CD14-positive monocyte (primary cell): ENCODE measurements around the genes PAIP2, MZB1 and ECSCR.

- CAGE, long polyA plus RNA = no peak
These were observed 6.8 kb upstream of the EGR1 start for GRCh38 chr5:138458457-138458825.

DNA sequence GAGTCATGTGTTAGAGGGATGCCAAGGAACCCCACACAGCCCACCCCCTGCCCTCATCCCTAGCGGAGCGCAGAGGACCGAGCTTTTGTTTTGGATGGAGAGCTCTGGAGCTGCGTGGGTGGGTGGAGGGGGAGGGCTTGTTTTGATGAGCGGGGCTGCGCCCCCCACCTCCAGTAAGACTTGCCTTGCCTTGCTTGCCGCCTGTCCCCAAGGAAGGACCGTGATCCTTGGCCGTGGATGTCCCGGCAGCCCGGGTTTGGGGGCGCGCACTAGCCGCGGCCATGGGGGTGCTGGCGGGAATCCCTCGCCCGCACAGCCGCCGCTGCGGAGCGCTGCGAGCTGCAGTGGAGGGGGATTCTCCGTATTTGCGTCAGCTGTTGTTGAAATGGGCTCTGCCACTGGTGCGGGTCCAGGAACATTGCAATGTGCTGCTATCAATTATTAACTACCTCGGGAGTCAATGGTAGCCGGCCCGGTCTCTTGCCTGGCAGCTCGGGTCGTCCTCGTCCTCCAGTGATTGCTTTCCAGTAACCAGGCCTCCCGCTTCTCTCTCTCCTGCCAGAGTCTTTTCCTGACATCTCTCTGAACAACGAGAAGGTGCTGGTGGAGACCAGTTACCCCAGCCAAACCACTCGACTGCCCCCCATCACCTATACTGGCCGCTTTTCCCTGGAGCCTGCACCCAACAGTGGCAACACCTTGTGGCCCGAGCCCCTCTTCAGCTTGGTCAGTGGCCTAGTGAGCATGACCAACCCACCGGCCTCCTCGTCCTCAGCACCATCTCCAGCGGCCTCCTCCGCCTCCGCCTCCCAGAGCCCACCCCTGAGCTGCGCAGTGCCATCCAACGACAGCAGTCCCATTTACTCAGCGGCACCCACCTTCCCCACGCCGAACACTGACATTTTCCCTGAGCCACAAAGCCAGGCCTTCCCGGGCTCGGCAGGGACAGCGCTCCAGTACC, 1.2 kb downstream of the EGR1 start:
- CAGE, long polyA plus RNA = no peak

DNA sequence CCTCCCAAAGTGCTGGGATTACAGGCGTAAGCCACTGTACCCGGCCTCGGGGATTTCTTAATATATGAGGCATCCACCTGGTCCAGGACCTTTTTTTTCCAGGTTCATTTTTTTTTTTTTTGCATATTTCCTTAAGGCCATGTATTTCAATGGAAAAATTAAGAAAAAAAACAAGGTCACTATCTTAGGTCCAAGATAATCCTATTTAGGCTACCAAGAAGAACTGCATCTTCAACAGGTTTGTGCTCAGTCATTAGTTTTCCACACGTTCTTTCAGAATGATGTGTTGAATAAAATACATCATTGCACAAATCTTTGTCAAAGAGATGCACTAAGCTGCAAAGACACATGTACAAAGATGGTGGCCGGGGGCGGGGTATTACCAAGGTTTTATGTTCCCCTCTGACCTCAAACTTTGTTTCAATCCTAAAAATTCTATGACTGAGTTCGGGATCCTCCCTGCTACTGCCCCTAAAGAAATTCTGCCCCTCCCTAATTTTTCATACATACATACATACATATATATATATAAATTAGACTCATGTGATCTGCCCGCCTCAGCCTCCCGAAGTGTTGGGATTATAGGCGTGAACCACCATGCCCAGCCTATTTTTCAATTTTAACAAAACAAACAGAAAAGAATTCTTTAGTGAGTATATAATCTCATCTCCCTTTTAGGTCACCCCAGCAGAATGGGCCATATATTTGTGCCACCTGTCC, 14.2 kb downstream of the HSPA9 start:
- CAGE, long polyA plus RNA = no peak

- CAGE, long polyA plus RNA = no peak
These were observed 53.2 kb upstream of the HSPA9 start for GRCh38 chr5:138628512-138628778.

DNA sequence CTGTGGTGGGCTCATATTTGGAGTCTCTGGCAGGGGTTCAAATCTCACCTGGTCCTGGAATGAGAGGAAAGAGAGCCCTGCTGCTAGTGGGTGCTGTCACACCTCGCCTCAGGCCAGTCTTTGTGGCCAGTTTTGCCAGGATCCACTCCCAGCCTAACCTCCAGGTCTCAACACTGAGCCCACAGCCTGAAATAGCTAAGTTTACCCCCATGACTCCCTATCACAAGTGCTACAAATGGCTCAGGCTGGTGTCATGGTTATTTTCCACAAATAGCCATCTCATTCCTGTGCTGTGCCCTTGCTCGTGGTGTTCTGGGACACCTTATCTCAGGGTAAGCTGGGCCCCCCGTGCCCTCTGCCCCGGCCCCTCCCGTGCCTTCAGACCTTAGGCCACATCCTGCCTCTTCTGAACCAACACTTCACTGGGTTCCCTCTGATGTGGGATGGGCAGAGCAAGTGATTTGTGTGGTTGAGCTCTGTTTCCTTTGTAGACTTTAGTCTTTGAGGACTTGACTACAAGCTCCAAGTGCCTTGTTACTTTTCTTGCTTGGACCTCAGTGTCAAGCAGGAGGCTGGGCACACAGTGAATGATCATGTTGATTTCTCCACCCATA, 84.8 kb upstream of the CTNNA1 start:
- CAGE, long polyA plus RNA = no peak

- CAGE, long polyA plus RNA = no peak
These were observed 61.1 kb upstream of the LRRTM2 start for GRCh38 chr5:138935928-138937025.

GRCh38 chr5:138953229-138953930, 78.2 kb upstream of the LRRTM2 start:
- CAGE, long polyA plus RNA = no peak

- CAGE, long polyA plus RNA = no peak
These were observed 85.0 kb upstream of the LRRTM2 start for GRCh38 chr5:138960120-138960624.

DNA sequence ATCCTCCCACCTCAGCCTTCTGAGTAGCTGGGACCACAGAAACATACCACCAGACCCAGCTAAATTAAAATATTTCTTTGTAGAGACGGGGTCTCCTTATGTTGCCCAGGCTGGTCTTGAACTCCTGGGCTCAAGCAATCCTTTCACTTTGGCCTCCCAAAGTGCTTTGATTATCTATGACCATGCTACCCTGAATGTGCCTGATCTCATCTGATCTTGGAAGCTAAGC, 136.9 kb upstream of the LRRTM2 start:
- CAGE, long polyA plus RNA = no peak

DNA sequence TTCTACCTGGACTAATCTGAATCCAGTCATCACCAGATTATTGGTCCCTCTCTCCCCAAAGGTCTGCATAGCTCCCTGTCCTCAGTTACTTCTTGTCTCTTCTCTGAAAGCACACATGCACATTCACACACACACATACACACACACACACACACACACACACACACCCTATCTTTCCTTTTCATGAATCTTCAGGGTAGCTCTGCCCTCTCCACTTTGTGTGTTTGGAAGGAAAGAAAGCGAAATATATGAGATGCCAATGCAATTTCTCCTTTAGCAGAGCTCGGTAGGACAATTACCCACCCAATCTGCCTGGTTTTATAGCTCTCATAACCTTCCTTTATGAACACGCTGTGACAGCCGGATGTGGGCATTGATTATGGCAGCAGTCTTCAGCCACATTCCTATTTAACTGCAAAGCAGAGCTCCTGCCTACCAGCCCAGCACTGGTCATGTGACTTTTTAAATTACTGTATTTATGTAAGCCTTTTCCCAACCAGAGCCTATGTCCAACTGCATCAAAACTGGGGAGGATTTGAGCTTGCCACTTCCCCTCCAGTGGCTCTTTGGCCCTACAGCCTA, 21.0 kb upstream of the MATR3 start:
- CAGE, long polyA plus RNA = no peak

DNA sequence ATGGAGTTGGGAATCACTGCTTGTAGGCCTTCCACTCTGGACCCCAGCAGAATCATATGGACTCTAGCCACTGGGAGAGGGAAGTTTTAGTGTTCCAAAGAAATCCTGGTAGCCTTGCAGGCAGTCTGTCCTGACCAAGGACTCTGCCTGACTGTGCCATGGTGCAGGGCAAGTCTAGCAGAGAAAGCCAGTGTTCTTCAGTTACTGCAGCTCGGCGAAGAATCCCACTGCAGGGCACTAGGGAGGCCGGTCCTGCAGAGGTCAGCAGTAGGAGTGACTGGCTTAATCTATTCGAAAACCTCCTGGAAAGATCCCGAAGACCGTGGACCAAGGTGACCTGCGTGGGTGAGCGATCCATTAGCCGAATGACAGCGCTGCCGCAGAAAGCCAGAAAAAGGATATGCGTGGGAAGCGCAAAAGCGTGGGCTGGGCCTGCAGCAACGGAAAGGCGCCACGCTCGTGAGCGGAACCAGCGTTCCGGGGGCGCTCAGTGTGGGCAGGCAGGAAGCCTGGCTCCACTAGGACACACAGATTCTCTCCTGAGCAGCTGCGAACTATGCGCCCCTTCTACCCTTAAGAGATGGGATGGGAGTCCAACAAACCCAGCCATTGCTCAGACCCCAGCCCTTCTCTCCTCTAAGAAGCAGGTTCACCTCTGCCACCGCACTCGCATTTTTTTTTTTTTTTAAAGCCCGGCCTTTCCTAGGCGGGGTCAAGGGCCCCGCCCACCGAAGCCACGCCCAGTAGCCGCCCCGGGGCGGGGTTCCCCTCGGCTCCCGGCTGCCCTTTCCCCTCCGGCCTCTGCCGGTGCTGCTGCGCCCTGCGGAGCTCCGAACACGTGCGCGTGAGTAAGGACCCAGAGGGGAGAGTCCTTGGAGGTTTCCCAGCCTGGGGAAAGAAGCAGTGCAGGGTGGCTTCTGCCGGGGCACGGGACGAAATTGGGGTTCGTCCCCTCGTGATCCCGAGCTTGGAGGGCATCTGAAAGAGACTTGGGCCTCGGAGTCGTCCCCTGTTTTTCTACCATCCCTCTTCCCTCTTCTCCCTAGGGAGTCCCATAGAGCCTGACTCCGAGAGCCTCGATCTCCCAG, 19.9 kb upstream of the MATR3 start:
- CAGE, long polyA plus RNA = no peak

DNA sequence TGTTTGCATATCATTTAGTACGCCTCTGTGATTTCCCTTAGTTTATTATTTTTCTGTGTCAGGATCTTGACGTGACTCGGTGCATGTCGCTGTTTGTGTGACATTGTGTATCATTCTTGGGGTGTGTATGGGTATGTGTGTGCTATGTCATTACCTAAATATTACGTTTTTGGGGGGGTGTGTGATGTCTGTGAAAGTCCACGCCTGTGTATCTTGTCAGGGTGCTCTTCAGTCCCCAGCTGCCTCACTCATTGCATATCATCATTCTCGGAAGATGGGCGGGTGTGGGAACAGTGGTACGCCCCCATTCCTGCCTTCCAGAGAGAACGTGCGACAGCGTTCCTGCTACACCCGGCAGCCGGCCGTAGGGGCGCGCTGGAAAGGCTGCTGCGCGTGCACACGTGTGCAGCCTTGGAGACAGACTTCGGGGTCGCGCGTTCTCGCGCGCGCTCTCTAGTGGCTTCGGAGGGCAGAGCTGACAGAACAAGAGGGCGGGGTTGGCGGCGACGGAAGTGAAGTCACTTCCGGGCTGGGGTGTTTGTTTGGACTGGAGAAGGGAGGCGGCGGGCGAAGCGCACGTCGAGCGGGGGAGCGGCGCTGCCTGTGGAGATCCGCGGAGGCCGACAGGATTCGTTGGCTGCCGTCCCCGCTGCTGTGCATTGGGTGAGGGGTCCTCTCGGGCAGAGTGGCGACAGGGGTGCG, at the start of gene PAIP2:
PAIP2 (plus strand) TSS at position 537 of the 702 bp plus-strand sequence.
- CAGE, long polyA plus RNA = no peak

DNA sequence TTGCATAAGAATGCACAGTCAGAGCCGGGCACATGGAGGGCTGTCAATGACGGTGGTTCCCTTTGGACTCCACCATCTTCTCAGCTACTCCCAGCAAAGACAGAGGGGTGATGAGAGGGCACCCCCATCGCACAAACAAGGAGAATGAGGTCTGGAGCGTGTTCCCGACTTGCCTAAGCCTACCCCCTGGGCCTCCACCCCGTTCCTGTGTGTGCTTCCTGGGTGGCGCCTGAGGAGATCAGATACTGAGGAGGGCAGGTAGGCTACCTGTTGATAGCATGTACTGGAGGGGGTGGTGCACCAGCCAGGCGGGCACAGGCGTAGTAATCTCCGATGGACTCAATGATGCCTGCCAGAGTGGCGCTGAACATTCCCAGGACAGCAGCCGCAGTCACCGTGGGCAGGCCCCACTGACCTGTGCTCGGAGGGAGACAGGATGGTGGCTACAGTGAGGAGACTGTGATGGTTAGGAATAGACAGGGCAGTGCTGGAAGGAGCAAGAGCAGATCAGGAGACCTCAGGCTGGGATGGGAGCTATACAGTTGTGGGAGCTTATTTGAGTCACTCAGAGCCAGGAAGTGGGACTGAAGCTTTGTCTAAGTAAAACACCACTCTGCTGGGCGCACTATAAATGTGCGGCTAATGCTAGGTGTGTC, 4.0 kb downstream of the SLC23A1 start:
- CAGE, long polyA plus RNA = no peak

GRCh38 chr5:139389492-139390732, at the start of gene MZB1:
TSS of gene MZB1 (minus strand) at chr5:139389913.
- CAGE, long polyA plus RNA = no peak

- CAGE, long polyA plus RNA = no peak
These were observed 1.1 kb upstream of the PROB1 start for GRCh38 chr5:139395827-139396527.

DNA sequence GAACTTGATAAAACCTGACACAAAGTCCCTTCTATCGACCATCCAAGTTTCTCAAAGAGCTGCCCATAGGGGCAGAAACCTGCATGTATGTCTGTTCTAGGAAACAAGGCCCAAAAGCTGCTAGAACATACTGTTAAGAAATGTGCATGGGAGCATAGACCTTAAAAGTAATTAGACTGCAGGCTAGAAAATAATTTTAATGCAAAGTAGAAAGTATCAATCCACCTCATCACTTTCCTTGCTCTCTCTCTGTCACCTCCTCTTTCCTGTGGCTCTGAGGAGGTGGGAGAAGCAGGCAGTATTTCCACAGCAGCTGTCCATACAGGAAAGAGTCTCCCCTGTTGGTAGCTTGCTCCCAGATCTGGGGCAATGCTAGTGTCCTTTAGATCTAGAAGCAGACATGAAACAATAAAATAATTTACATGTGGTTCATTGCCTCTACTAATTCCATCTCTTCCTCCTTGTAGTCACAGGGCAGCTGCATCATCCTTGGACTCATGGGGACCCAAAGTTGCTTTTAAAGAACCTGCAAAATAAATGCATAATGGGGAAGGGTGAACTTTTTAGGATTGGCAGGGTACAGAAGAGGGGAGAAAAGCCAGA, 9.2 kb upstream of the DNAJC18 start:
- CAGE, long polyA plus RNA = no peak

GRCh38 chr5:139462169-139463207, at the start of gene ECSCR:
TSS of gene ECSCR (minus strand) at chr5:139462743.
- CAGE, long polyA plus RNA = no peak

- CAGE, long polyA plus RNA = no peak
These were observed 20.4 kb upstream of the STING1 start for GRCh38 chr5:139502769-139503493.

- CAGE, long polyA plus RNA = no peak
These were observed 7.4 kb upstream of the CXXC5 start for GRCh38 chr5:139640604-139641262.

DNA sequence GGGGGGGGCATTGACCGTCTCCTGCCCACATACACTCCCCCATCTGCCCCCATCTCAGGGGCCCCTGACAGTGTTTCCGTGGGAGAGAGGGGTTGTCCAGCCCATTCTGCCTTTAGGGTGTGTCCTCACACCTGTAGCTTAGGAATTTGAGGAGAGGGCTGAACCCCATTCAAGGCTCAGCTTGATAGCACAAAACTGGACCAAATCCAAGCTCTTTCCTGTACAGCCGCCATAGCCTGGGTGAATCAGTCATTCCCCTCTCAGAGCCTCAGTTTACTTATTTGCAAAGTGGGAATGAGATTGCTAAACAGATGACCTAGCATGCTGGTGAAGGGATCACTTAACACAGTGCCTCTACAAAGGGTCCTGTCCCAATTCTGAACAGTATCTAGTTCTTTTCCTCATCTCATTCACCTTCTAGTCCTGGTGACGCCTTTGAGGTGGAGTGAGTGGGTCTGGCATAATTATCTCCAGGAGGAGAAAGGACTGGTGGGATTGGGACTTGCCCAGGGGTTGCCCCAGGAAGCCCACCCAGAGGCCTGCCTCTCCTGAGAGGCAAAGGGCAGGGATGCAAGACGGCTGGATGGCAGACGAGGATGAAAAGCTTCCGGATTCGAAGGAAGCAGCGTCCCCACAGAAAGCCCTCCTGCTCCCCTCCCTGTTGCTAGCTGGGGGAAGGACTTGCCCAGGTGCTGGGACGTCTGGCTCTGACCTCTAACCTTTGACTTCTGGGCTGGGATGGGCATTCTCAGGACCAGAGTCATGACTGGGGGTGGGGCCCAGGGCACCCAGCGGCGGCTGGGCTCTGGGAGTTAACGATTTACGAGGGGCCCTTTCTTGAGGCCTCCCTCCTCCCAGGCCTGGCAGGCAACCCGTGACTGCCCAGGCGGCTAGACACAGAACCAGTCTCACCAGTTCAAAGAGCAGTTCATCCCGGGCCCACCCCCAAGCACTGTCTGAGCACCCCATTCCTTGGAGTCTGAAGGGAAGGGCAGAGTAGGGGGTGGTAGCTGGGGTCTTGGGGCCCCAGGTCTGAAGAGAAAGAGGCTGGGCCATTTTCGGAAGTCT, 5.5 kb upstream of the CXXC5 start:
- CAGE, long polyA plus RNA = no peak